ENCODE measurements around a stretch of chr2.

GRCh38 chr2:173187804-173188366 is 112.2 kb downstream of the MAP3K20 start:
- PRO-cap: no peak

- PRO-cap: no peak
These were observed 129.9 kb downstream of the MAP3K20 start for GRCh38 chr2:173205603-173205898.

DNA sequence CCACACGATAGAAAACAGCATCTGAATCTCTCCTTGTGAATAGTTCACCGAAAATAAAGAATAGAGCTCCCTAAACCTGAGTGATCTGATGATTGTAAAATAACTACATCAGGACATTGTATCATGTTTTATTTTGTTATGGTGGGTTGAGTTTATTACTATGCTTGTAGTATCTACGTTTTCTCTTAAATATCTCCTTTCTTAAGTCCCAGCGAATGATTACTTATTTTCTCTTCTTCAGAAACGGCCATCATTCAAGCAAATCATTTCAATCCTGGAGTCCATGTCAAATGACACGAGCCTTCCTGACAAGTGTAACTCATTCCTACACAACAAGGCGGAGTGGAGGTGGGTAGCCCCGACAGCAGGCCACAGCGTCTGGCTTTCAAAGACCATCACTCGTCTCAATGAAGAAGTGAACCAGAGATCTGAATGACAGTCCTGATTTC is 133.9 kb downstream of the MAP3K20 start:
- PRO-cap: no peak

GRCh38 chr2:173363183-173363586 is 8.5 kb downstream of the CDCA7 start:
- PRO-cap: no peak

DNA sequence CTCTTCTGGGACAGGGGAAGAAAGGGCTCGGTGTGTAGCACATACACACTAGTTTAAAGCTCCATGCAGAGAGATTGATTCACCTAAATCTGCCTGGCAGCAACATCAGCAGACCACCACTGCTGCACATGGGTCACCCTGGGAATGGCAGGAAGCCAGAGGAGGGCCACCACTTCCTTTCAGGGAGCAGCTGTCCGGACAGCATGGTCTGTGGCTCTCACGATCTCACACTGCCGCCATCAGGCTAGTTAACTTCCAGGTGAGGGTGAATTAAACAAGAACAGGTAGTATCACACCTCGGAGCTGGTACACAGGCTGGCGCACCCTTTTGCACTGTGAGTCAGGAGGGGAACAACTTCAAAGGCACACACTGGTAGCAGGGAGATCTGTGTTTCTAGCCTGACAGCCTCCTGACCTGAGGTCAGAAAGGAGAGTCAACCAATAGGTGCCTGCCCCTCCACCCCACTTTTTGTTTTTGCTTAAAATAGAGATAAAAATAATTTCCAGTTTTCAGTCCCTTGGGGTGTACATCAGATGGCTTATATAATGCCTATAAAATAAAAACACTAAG is 108.5 kb downstream of the CDCA7 start:
- PRO-cap: no peak

- PRO-cap: no peak
These were observed 299.5 kb downstream of the CDCA7 start for GRCh38 chr2:173654087-173654573.

DNA sequence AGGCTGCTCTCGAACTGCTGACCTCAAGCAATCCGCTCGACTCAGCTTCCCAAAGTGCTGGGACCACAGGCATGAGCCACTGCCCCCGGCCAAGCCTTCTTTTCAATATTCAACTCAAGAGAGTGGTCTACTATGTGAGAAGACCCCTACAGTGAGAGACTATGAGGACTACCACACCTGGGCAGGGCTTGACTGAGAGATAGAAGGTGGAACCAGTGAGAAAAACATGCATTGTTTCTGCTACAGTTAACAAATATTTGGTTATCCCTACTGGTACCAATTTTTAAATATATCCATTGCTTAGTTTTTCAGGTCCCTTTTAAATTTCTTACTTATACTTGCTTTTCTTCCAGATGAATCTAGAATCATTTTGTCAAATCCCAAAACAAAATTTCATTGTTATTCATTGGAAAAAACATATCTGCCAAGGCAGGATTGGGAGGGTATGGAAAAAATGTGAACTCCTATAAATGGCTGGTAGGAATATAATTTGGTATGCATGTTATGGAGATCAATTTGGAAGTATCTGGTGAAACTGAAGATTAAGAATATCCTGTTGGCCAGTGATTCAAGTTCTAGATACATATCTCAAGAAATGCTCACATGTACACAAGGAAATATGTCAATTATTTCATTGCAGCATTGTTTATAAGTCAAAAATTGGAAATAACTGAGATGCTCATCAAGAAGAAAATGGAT is 63.1 kb downstream of the SP3 start:
- PRO-cap: no peak

- PRO-cap: no peak
These were observed 60.8 kb downstream of the SP3 start for GRCh38 chr2:173904091-173905092.

GRCh38 chr2:173985253-173985776 is 20.1 kb upstream of the SP3 start:
- PRO-cap: no peak

DNA sequence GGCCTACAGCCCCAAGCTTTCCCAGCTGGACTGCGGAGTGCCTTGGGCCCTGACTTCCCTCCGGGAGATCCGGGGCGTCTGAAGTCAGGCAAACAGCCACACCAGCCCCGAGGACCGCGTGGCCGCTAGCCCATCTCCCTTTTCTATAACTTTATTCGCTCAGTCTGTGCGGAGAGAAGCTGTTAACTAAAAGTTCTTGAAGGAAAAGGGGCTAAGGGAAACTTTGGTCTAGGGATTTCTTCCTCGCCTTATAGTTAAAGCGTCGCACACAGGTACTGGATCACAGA is 502 bp upstream of the OLA1 start:
- PRO-cap: no peak

DNA sequence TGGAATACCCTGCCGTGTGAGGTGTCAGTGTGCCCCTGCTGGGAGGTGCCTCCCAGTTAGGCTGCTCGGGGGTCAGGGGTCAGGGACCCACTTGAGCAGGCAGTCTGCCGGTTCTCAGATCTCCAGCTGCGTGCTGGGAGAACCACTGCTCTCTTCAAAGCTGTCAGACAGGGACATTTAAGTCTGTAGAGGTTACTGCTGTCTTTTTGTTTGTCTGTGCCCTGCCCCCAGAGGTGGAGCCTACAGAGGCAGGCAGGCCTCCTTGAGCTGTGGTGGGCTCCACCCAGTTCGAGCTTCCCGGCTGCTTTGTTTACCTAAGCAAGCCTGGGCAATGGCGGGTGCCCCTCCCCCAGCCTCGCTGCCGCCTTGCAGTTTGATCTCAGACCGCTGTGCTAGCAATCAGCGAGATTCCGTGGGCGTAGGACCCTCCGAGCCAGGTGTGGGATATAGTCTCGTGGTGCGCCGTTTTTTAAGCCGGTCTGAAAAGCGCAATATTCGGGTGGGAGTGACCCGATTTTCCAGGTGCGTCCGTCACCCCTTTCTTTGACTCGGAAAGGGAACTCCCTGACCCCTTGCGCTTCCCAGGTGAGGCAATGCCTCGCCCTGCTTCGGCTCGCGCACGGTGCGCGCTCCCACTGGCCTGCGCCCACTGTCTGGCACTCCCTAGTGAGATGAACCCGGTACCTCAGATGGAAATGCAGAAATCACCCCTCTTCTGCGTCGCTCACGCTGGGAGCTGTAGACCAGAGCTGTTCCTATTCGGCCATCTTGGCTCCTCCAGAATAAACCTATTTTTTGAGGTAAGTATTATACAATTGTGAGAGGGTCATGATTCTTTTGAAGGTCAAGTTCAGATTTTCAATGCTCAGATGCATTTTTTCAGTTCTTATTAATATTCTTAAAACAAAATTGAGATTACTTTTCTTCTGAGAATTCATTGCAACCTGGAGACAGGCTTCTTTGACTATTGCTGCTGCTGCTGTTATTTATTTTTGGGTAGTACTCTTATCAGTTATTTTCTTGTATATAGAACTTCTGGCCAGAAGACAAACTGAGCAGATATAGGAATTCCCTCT is 14.5 kb downstream of the SCRN3 start:
- PRO-cap: no peak

DNA sequence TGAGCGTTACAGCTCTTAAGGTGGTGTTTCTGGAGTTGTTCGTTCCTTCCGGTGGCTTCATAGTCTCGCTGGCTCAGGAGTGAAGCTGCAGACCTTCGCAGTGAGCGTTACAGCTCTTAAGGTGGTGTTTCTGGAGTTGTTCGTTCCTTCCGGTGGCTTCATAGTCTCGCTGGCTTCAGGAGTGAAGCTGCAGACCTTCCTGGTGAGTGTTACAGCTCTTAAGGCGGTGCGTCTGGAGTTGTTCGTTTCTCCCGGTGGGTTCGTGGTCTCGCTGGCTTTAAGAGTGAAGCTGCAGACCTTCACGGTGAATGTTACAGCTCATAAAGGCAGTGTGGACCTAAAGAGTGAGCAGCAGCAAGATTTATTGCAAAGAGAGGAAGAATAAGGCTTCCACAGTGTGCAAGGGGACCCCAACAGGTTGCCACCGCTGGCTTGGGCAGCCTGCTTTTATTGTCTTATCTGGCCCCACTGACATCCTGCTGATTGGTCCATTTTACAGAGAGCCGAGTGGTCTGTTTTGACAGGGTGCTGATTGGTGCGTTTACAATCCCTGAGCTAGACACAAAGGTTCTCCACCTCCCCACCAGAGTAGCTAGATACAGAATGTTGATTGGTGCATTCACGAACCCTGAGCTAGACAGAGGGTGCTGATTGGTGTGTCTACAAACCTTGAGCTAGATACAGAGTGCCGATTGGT is 49.9 kb downstream of the WIPF1 start:
- PRO-cap: no peak

GRCh38 chr2:174569496-174569955 is 28.1 kb downstream of the WIPF1 start:
- PRO-cap: no peak

DNA sequence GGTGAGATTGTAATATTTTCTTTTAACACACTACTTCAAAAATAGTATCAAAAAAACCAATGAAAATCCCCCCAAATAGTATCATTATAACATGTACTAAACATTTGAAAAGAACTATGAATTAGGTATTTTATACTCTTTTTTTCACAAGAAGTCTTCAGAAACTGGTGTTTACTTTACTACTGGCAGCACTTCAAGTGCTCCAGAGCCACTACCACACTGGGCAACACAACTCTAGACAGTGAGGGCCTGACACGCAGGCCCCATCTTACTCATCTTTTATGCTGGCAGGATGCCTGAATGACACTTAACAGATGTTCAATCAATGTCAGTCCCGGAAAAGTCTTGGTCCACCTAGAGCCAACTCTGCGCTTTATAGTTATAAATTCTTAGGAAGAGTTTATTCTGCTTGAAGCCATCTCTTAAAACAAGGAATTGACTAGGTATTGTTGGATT is 8.7 kb upstream of the WIPF1 start:
- PRO-cap: no peak

DNA sequence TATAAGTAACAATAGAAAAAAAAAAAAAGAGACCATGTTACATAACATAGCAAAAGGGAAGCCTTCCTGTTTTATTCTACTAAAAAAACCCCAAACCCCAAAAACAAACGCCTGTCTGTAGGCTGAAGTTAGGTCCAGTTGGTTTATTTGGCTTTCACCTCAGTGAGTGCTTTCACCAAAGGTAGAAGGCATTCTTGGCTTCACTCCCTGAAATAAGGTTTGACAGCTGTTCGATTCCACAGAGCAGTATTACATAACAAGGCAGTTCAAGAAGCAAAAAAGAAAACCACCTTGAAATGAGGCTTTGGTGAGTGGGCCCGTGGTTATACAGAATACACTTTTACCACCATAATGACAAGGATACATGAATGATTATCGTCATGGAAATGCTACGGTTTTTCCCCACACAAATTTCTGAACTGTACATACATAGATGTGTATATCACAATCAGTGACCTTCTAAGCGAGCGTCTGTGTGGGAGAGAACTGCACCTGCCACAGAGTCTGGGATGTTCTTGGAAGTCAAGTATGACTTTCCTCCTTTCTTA is 80.0 kb upstream of the CHRNA1 start:
- PRO-cap: no peak

- PRO-cap: no peak
These were observed 23.0 kb upstream of the CHN1 start for GRCh38 chr2:175028129-175028611.

DNA sequence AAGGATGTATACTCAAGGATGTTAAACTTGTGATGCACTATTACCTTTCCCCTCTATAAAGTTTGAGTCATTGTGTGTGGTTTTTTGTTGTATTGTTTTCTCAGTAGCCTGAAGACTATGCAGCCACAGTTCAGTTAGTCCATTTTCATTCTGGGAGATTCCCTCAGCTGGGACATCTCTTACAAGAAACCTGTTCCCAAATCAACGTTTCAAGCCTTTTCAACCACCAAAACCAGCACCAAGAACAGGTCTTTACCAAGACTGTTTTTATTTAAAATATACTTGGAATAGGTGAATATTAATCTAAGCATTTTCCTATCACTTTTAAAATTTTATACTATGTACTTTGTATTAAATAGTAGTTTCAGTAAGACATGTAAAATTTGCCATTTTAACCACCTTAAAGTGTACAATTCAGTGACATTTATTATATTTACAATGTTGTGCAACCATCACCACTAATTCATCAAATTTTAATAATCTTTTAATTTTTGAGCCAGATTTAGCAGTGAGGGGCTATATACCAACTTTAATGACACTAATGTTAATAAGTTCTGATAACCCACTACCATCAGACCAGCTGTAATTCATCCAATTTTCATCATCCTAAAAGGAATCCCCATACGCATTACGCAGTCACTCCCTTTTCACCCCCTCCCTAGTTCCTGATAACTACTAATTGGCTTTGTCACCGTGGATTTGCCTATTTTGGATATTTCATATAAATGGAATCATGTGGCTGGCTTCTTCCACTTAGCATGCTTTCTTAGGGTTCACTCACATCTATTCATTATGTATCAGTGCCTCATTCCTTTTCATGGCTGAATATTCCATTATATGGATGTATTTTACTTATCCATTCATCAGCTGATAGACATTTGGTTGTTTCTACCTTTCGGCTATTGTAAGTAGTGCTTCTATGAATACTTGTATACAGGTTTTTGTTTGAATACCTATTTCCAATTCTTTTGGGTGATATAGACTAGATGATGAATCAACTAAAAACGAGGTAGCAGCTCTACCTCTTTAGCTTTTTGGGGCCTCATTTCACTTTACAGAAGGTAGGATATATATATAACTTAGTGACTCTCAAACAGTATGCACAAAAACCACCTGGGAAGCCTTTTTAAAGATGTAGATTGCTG is 5.1 kb downstream of the ATP5MC3 start:
- PRO-cap: no peak

GRCh38 chr2:175180508-175181125 is 893 bp downstream of the ATP5MC3 start:
- PRO-cap: unidirectional peak, plus-strand start at chr2:175180951

DNA sequence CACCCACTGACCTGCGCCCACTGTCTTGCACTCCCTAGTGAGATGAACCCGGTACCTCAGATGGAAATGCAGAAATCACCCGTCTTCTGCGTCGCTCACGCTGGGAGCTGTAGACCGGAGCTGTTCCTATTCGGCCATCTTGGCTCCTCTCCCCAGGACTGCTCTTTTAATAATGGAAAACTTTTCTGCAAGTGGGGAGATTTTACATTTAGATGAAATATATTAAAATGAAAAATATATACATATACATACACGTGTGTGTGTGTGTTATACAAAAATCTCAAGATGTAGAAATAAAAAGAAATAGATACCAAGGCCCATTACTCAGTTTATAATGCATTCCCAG is 297.4 kb downstream of the LNPK start:
- PRO-cap: no peak

GRCh38 chr2:175857420-175857717 is 144.7 kb downstream of the LNPK start:
- PRO-cap: no peak